H7 (cell line): ENCODE data around the genes MRPL36 and SRD5A1.

DNA sequence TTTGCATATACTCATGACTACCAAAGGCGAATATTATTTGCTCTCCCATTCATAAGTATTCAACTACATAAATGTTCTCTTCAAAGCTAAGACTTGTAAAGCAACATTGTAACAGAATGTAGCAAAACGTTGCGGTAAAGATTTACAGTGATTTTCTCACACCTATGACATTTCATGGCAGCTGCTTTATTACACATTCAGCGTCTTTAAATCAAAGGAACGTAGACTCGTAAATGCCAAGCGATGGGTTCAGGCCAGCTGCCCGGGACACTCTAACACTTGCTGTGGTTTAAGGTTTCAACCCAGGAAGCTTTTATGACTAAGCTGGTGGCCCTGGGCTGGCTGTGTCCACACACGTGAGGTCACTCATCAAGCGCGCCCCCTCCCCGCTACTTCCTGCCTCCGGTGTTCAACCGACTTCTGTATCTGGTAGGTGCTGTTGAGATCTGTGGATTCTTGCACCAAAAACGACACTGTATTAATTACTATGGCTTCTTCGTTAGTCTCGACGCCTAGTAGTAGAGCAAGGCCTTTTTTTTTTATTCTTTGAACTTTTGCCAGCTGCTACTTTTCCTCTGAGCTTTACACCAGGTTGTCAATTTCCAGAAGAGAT, 2.5 kb downstream of the SLC6A18 start:
- RAMPAGE, long total RNA = no peak

DNA sequence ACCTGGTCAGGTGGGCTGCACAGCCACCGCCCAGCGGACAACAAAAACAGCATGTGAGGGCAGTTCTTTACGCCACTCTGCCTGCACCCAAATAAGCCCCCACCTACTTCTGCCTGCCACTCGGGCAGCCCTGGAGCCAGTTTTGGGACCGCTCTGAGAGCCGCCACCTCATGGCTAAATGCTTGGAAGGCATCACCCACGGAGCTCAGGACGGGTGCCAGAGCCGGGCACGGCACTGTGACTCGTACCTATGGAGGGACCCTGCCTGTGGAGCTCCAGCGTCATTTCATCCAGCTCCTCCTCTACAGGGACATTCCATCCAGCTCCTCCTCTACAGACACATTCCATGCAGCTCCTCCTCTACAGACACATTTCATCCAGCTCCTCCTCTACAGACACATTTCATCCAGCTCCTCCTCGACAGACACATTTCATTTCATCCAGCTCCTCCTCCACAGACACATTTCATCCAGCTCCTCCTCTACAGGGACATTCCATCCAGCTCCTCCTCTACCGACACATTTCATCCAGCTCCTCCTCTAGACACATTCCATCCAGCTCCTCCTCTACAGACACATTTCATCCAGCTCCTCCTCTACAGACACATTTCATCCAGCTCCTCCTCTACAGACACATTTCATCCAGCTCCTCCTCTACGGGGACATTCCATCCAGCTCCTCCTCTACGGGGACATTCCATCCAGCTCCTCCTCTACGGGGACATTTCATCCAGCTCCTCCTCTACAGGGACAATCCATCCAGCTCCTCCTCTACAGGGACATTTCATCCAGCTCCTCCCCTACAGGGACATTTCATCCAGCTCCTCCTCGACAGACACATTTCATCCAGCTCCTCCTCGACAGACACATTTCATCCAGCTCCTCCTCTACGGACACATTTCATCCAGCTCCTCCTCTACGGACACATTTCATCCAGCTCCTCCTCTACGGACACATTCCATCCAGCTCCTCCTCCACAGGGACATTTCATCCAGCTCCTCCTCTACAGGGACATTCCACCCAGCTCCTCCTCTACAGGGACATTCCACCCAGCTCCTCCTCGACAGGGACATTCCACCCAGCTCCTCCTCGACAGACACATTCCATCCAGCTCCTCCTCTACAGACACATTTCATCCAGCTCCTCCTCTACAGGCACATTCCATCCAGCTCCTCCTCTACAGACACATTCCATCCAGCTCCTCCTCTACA, 18.5 kb downstream of the CLPTM1L start:
- RAMPAGE, long total RNA = no peak

DNA sequence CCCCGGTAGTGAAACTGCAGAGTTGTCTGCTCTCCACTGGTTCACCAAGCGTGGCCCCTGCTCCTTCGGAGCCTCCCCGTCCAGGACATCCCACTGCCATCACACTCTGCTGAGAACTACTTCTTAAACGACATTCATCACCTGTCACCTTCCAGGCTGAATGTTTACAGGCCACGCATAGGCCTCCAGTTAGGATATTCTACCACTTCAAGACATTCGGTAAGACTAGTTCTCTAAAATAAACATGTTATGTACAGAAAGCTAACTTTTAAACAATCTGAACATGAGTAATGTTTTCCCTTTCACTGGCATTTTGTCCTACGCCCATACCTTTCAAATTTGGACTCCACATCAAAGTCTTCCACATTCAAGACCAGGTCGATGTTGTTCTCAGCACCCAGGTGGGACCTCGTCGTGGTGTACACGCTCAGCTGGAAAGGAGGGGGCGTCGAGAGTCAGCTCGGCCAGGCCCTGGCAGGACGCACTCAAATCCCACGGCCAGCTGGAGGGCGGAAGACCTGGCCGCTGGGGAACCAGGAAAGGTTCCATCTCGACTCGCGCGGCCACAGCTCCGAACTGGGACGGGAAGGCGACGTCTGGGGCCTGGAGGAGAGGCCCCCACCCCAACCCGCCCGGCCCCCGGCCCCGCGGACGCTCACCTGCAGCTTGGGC, 742 bp downstream of the CLPTM1L start:
- RAMPAGE, long total RNA = no peak

- RAMPAGE, long total RNA = no peak
These were observed 5.0 kb upstream of the CLPTM1L start for GRCh38 chr5:1349682-1350521.

- RAMPAGE, long total RNA = no peak
These were observed 28.5 kb upstream of the SLC6A3 start for GRCh38 chr5:1473704-1474153.

GRCh38 chr5:1494448-1495619, 28.9 kb downstream of the LPCAT1 start:
- RAMPAGE, long total RNA = no peak

DNA sequence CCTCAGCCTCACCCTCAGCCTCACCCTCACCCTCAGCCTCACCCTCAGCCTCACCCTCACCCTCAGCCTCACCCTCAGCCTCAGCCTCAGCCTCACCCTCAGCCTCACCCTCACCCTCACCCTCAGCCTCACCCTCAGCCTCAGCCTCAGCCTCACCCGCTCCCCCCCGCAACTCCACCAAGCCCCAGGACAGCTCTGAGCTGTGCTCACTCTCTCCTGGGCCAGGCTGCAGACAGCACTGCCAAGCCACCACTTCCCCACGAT, 18.1 kb downstream of the MRPL36 start:
- RAMPAGE, long total RNA = no peak

GRCh38 chr5:1799725-1800126, at the start of gene MRPL36:
Gene MRPL36, minus strand, starts transcription at chr5:1799837.
- RAMPAGE, long total RNA = start-site peak on the minus strand at chr5:1799799-1799844, 1,062 reads

- RAMPAGE, long total RNA = no peak
These were observed 315 bp downstream of the NDUFS6 start for GRCh38 chr5:1801559-1801884.

GRCh38 chr5:1801885-1802390, 731 bp downstream of the NDUFS6 start:
- RAMPAGE, long total RNA = no peak

DNA sequence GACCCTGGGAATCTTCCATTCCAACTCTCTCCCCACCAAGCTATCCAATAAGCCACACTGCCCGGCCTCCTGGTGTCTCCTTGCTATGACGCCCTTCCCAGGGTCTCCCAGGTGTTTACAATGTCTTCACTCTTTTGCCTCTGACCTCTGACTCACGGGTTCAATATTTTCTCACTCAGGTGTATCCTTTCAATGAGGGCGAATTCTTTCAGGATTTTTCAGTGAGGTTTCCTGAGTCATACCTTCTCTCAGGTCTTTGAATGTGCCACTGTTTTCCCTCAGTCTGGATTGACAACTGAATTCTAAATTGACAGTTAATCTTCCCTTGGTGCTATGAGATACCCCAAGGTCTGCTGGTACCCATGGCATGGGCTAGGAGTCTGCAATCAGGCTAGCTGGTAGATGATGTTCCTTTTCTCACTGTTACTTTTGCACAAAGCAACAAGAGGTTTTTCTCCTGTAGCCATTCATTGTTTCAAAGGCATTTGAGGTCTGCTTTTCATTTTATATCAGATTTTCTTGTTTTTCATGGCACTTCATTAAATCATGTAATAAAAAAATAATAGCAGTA, 53.8 kb upstream of the IRX4 start:
- RAMPAGE, long total RNA = no peak

- RAMPAGE, long total RNA = no peak
These were observed 246.9 kb upstream of the IRX4 start for GRCh38 chr5:2129571-2130108.

GRCh38 chr5:2695396-2696063, 55.9 kb downstream of the IRX2 start:
- RAMPAGE, long total RNA = no peak

GRCh38 chr5:3741200-3741558, 145.5 kb downstream of the IRX1 start:
- RAMPAGE, long total RNA = no peak

GRCh38 chr5:5985188-5985595, 393.2 kb downstream of the MED10 start:
- RAMPAGE, long total RNA = no peak

- RAMPAGE, long total RNA = no peak
These were observed 45.6 kb downstream of the MED10 start for GRCh38 chr5:6332738-6333165.

GRCh38 chr5:6584601-6585118, 48.2 kb downstream of the NSUN2 start:
- RAMPAGE, long total RNA = no peak

- RAMPAGE, long total RNA = no peak
These were observed at the start of gene SRD5A1 for GRCh38 chr5:6633185-6633974. Gene SRD5A1, plus strand, starts transcription at chr5:6633440.

DNA sequence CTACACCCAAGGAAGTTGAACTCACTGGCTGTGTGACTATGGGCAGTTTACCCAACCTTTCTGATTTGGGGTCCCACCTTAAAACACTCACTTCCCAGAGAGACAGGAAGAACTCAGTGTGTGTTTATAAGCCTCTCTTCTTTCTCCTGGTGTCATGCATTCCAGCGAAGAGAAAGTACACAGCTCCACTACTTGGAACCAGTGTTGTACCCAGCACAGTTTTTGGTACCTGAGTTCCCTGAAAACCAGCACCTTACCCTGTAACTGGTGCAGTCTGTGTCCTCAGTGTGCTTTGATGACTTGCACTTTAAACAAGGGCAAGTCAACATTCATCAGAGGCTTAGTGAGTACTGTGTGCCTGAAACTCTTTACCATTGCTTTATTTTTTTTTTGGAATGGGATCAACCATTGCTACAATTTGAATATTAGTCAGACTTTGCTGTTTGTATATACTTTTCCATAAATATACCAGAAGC, 1.7 kb downstream of the SRD5A1 start:
- RAMPAGE, long total RNA = no peak

DNA sequence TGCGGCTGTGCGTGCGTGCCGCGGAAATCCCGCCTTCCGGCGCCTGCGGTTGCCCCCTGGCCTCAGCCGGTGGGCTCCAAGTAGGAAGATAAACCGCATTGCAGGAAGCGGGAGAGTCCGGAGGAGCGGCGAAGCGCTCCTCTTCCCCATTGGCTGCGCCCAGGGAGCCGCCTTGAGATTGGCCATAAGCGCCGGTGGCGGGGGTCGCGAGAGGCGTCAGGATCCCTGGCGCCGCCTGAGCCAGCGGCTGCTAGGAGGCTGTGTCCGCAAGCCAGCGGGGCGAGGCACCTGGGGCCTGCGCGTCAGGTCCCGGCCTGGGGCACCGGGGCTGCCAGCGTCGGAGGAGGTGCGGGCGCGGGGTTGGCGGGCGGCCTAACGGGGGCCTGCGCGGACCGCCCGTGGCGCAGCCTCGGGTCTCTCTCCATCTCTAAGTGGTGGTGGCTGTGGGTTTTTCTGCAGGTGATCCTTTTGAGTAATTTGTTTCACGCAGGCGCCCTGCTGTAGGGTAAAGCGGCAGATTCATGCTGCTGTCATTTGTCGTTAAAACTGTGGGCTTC, 106.2 kb upstream of the ADCY2 start:
- RAMPAGE, long total RNA = no peak